Peyer's patch (tissue), 4 donors: ENCODE data around the genes ODF3L2 and PALM.

DNA sequence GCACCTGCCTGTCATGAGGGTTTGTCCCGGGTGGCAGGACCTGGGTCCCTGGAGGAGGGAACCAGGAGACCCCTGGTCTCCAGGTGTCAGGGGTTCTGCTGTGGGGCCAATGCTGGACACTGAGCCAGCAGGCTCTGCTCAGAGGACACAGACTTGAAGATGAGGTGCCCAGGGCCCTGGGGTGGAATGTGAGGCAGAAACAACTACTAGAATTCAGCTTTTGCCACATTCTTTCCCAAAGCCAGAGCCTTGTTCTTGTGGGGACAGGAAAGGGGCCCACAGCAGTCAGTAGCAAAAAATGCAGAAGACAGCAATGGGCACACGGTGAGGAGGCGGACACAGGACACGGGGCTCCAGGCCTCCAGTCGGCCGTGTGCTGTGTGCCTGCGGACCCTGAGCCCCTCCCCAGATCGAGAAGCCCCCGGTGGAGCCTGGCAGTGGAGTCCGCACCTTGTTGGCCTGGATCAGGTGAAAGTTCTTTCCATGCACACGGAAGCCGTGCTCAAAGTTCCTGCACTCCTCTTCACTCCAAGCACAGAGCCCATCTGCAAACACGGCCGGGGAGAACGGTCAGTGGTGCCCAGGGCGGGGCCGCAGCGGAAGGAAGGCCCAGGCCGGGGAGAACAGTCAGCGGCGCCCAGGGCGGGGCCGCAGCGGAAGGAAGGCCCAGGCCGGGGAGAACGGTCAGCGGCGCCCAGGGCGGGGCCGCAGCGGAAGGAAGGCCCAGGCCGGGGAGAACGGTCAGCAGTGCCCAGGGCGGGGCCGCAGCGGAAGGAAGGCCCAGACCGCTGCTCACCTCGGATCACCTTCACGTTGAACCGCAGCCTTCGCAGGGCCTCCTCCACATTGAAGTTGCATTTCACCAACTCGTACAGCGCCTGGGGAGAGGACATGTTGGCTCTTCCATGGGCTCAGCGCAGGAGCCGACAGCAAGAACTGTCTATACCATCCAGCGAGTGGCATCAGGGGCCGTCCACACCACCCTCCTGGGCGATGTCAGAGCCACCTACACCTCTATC lies 20.5 kb upstream of the PLPP2 start:
- PRO-cap: unidirectional peak, minus-strand start at position 547 of the sequence
- RAMPAGE, long total RNA, 4 experiments: no peak in any of the 4 experiments

- PRO-cap: no peak
- RAMPAGE, long total RNA, 4 experiments: no peak in any of the 4 experiments
Observed at GRCh38 chr19:374290-374576, 1.6 kb downstream of the THEG start.

DNA sequence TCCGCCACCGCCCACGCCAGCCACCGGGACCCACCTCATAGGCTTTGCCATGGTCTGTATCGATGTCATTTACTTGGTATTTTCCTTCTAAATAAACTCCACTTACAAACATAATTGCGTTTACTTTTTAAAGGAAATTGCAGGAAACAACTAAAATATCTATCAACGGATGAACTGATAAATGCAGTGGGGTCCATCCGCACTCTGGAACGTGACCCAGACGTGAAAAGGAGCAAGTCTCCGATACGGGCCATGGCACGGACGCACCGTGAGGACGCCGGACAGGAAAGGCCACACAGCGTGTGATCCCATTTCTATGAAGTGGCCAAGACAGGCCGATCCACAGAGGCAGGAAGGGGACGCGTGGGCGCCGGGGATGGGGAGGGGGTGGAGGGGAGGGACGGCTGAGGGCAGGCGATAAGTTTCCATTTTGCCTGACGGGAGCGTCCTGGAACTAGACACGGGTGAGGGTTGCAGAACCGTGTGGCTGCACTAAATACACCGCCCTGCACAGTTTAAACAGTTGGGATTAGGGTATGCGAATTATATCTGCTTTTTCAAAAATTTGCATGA lies 13.8 kb downstream of the SHC2 start:
- PRO-cap: no peak
- RAMPAGE, long total RNA, 4 experiments: no peak in any of the 4 experiments

DNA sequence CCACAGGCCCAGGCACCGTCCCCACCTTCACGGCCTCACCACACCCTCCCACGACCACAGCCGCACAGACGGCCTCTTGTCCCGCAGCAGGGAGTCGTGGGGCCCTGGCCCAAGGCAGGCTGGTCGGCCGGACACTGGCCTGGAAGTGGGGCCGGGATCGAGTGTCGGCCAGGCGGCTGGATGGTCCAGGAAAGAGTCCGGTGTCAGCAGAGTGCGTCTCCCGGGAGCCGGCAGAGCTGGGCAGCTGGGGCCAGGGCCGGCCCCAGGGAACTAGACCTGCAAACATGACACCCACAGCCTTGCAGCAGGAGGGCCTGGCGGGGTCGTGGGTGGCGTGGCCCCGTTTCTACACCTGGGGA lies at the start of gene ODF3L2:
ODF3L2 (minus strand) TSS at position 163 of the 359 bp plus-strand sequence.
- PRO-cap: no peak
- RAMPAGE, long total RNA, 4 experiments: no peak in any of the 4 experiments

DNA sequence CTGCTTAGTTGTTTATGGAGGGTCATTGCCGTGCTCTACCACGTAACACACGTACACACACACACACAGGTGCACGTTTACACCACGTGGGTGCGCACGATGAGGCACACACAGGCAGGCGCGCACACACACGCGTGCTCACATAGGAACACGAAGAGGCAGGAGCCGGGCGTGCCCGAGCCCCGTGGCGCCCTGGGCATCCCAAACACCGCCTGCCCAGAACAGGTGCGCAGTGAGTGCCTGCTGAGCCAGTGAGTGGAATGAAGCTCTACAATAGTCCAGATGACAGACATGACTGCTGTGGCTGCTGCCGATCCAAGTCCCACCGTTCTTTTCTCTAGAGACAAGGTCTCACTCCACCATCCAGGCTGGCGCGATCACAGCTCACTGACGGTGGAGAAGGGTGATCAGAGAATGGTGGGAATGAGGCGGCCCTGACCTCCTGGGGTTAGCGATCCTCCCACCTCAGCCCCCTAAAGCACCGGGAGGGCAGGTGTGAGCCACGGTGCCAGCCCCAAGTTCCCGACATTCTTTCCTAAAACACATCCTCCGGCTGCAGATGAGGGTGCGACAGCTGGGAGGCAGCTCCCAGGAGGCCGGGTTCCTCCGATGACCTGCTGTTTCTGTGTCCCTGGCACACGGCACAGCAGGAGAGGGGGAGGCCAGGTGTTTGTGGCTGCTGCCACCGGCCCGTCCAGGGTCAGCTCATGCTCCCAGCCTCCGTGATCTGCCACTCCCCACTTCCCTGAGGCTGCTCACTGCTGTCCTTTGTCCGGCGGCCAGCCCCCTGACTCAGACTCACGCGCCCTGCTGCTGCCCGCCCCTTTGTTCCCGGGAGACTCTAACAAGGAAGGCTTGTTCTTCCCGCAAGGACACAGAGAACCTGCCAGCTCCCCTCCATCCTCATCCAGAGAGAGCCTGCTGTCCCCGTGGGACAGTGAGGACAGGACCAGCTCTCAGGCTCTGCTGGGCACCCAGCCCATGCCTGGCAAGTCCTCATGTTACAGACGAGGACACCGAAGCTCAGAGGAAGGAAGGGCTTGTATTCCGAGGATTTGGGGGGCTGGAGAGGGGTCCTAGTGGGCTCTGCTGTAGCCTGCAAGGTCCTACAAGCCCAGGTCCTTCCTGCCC lies 10.7 kb upstream of the ODF3L2 start:
- PRO-cap: bidirectional peak, plus-strand start at position 828 of the sequence, minus-strand start at position 729 of the sequence
- RAMPAGE, long total RNA, 4 experiments: no peak in any of the 4 experiments

DNA sequence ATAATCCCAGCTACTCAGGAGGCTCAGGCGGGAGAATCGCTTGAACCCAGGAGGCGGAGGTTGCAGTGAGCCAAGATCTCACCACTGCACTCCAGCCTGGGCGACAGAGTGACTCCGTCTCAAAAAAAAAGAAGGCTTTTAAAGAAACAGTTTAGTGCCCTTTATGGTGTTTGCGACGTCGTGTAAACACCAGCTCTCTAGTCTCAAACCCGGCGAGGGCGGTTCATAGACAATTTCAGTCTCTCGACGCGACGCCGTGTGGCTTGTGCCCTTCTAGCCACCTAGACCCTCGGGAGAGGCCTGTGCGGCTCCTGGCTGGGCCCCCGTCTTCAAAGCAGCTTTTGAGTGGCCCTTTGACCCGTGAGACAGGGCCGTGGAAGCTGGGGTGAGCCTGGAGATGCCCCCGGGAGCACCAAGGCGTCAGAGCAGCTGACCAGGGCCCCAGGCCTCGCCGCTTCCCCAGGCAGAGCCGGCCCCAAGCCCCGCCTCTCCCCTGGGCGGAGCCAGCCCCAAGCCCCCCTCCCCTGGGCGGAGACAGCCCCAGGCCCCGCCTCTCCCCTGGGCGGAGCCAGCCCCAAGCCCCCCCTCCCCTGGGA lies 5.0 kb upstream of the MADCAM1 start:
- PRO-cap: unidirectional peak, minus-strand start at position 463 of the sequence
- RAMPAGE, long total RNA, 4 experiments: no peak in any of the 4 experiments

DNA sequence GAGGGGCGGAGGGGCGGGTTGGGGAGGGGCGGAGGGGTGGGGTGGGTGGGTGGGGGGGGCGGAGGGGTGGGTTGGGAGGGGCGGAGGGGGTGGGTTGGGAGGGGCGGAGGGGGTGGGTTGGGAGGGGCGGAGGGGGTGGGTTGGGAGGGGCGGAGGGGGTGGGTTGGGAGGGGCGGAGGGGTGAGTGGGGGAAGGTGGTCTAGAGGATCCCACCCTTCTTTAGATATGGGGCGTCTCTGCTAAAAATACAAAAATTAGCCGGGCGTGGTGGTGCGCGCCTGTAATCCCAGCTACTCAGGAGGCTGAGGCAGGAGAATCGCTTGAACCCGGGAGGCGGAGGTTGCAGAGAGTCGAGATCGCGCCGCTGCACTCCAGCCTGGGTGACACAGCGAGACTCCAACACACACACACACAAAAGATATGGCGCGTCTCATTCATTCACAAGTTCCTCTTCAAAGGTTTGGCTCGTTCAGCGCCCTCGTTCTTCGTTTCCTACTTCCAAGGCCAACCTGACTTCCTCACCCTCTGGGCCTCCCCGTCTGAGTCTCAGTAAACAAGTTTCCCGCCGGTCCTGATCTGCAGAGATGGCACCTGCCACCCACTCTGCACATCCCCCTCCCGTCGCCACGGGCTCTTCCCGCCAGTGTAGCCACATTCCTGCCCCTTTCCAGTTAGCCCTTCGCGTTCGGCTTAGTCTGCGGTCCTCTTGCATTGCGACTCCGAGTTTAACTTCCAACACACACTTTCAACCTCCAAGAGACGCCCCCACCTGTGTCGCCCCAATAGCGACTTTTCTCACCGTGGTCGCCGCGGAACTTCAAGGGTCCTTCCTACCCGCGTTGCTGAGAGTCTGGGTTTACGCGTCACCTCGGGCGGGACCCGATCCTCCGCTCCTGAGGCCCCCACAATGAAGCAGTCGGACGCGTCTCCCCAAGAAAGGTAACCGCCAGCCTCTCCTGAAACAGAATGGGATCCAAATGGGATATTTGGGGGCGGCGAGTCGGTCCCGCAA lies 1.4 kb upstream of the BSG start:
- PRO-cap: no peak
- RAMPAGE, long total RNA, 4 experiments: no peak in any of the 4 experiments

DNA sequence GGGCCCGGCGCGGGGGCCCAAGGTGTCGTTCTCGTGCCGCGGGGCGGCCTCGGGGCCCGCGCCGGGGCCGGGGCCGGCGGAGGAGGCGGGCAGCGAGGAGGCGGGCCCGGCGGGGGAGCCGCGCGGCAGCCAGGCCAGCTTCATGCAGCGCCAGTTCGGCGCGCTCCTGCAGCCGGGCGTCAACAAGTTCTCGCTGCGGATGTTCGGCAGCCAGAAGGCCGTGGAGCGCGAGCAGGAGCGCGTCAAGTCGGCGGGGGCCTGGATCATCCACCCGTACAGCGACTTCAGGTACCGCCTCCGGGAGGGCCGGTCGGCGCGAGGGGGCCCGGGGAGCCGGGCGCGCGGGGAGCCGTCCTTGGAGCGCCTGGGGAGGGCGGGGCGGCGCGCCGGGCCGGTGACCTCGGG lies 611 bp downstream of the HCN2 start:
- PRO-cap: no peak
- RAMPAGE, long total RNA, 4 experiments: no peak in any of the 4 experiments

- PRO-cap: no peak
- RAMPAGE, long total RNA, 4 experiments: no peak in any of the 4 experiments
Observed at GRCh38 chr19:646824-647103, 7.1 kb downstream of the FGF22 start.

DNA sequence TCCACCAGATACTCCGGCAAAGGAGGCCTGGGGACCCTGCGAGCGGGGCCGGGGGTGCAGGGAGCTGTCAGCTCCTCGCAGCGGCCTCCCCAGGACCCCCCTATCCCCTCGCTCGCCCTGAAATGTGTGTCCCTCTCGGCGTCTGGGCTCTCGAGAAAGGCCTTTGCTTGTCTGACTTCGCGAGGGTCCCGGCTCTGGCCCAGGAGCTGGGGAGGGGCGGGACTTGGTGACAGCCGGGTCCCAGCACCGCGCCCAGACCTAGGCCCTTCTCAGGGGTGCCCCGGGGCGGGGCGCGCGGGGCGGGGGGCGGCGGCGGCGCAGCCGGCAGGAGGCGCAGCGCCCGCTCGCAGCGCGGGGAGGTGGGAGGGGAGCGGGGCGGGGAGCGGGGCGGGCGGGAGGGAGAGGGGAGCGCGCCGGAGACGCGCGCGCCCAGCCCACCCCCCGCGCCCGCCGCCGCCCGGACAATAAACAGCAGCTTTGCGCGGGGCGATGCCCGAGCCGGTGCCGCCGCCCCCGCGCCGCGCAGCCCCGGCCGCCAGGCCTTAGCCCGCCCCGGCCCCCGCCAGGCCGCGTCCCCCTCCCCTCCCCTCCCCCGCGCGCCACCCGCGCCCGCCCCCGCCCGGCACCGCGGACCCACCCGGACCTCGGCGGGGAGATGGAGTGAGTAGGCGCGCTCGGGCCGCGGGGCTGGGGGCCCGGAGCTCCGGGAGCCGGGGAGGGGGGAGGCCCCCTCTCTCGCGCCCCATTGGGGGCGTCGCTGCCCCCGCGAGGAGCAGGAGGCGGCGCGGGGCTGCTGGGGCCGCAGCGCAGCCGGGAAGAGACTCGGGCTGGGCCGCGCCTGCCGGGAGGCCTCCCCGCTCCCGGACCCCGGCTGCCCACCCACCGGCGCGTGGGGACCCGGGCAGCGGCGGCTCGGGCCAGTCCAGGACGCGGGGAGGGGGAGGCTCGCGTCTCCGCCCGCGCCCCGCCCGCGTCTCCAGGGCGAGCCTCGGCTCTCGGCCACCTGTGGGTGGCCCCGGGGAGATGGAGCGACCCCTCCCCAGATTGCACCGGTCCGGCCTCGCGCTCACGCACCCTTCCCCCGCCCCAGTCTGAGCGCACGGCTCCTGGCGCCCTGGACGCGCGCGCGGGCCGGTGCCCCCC lies at the start of gene PALM:
PALM (plus strand) TSS at position 444 of the 1,143 bp plus-strand sequence.
- PRO-cap: bidirectional peak, plus-strand start at position 474 of the sequence, minus-strand start at position 277 of the sequence; unidirectional peak, plus-strand start at position 640 of the sequence
- RAMPAGE, long total RNA, 4 experiments: no peak in any of the 4 experiments

DNA sequence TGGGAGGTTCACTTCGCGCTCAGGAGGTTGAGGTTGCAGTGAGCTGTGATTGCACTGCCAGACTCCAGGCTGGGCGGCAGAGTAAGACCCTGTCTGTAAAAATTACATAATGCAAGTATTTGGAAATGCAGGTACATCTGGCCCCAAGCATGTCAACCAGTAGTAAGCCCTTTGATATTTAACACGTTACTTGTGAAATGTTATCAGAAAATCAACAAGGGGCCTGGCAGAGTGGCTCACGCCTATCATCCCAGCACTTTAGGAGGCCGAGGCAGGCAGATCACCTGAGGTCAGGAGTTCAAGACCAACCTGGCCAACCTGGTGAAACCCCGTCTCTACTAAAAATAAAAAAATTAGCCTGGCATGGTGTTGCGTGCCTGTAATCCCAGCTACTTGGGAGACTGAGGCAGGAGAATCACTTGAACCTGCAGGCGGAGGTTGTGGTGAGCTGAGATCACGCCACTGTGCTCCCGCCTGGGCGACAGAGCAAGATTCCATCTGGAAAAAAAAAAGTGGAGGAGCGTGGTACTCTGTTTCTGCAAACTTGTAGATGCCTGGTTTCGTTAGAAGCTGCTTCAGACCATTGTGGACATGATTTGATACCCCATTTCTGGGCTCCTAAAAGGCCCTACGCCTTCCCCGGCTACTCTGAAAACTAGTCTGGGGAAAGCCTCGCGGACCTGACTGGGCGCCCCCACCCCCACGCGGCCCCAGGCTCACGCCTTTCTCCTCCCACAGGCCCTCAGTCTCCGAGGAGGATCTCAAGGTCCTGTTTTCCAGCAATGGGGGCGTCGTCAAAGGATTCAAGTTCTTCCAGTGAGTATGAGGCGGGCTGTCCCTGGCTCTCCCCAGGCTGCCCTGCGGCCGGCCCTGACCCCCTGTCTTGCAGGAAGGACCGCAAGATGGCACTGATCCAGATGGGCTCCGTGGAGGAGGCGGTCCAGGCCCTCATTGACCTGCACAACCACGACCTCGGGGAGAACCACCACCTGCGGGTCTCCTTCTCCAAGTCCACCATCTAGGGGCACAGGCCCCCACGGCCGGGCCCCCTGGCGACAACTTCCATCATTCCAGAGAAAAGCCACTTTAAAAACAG lies 11.6 kb downstream of the PLPPR3 start:
- PRO-cap: no peak
- RAMPAGE, long total RNA, 4 experiments: no peak in any of the 4 experiments

DNA sequence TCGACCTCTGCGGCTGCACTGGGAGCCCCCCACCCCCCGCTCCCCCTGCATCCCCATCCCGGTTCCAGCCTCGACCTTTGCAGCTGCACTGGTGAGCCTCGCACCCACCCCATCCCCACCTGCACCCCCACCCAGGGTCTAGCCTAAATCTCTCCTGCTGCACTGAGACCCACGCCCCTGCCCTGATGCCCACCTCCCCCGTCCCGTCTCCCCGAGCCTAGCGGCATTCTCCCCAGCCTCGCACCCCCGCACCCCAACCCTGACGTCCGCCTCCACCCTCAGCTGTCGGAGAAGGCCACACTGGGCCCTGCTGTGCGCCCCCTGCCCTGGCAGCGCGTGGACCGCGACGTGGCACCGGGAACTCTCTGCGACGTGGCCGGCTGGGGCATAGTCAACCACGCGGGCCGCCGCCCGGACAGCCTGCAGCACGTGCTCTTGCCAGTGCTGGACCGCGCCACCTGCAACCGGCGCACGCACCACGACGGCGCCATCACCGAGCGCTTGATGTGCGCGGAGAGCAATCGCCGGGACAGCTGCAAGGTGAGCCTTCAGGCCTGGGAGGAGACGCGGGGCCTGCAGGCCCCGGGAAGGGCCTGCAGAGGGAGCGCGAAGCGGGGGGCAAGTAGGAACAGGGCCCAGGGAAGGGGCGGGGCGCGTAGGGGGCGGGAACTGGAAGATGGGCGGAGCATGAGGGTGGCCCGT lies 2.1 kb downstream of the CFD start:
- PRO-cap: no peak
- RAMPAGE, long total RNA, 4 experiments: start-site peak on the plus strand in 1 of 4 experiments, centred at position 417 of the sequence, 28 reads per replicate

DNA sequence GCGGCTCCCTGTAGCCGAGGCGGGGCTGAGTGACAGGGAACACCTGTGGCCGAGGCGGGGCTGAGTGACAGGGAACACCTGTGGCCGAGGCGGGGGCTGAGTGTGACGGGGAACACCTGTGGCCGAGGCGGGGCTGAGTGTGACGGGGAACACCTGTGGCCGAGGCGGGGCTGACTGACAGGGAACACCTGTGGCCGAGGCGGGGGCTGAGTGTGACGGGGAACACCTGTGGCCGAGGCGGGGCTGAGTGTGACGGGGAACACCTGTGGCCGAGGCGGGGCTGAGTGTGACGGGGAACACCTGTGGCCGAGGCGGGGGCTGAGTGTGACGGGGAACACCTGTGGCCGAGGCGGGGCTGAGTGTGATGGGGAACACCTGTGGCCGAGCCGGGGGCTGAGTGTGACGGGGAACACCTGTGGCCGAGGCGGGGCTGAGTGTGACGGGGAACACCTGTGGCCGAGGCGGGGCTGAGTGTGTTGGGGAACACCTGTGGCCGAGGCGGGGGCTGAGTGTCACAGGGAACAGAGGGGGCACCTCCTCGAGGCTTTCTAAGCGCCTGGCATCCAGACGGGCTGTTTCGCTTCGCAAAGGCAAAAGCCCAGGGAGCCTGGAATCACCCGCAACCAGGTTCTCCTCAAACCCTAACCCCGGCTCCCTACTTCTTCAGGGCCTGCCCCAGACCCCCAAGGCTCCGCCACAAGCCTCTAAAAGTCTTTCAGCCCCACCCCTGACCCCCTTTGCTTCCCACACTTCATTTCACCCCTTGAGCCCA lies 1.2 kb downstream of the MED16 start:
- PRO-cap: unidirectional peak, plus-strand start at position 46 of the sequence; unidirectional peak, plus-strand start at position 347 of the sequence; unidirectional peak, plus-strand start at position 512 of the sequence
- RAMPAGE, long total RNA, 4 experiments: no peak in any of the 4 experiments

DNA sequence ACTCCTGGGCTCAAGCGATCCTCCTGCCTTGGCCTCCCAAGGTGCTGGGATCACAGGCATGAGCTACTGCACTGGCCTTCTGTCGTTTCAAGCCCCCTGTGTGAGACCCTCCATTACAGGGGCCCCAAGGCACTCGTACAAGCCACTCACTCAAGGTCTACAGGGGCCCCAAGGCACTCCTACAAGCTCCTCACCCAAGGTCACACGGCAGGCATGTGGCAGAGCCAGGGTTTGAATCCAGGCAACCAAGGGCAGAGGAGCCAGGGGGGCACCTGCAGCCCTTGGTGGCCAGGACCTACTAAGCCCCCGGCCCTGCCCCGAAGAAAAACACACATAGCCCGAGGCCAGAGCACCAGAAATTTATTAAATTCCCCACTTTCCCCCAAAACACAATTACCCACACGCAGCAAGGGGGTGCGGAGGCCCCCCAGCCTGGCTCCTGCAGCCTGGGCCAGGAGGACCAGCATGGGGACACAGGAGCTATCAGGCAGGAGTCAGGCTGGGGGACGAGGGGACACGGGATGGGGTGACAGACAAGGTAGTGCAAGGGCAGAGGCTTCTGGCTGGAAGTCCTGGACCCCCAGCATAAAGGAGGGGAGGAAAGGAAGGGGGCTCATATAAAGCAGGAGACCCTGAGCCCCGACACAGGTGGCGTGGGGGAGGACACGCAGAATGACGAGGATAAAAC lies 3.3 kb upstream of the MED16 start:
- PRO-cap: no peak
- RAMPAGE, long total RNA, 4 experiments: no peak in any of the 4 experiments

GRCh38 chr19:926396-927565 lies 946 bp downstream of the ARID3A start:
- PRO-cap: unidirectional peak, minus-strand start at chr19:926822; unidirectional peak, minus-strand start at chr19:926923
- RAMPAGE, long total RNA, 4 experiments: no peak in any of the 4 experiments

DNA sequence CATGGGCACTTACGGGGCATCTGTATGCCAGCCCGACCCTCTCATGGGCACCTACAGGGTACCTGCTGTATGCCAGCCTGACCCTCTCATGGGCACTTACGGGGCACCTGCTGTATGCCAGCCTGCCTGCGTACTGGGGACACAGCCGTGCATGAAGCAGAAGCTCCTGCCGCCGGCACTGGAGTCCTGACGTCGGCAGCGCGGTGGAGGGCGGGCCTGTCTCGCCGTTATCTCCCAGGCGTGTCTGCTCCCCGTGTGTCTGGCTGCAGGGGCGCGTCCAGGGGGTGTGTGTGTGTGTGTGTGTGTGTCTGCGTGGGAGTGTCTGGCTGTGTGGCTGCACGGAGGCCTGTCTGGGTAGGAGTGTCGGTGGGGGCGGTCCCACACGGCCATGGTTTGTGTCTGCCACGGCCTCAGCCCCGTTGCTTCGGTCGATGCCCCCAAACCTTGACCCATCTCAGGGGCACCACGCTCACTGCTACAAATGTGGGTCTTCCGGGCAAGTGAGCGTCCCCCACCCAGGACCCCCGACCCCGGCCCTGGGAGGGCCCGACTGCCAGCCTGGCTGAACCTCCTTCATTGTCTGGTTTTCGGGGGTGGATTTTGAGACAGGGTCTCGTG lies 18.3 kb downstream of the ARID3A start:
- PRO-cap: bidirectional peak, plus-strand start at position 357 of the sequence, minus-strand start at position 180 of the sequence
- RAMPAGE, long total RNA, 4 experiments: no peak in any of the 4 experiments

DNA sequence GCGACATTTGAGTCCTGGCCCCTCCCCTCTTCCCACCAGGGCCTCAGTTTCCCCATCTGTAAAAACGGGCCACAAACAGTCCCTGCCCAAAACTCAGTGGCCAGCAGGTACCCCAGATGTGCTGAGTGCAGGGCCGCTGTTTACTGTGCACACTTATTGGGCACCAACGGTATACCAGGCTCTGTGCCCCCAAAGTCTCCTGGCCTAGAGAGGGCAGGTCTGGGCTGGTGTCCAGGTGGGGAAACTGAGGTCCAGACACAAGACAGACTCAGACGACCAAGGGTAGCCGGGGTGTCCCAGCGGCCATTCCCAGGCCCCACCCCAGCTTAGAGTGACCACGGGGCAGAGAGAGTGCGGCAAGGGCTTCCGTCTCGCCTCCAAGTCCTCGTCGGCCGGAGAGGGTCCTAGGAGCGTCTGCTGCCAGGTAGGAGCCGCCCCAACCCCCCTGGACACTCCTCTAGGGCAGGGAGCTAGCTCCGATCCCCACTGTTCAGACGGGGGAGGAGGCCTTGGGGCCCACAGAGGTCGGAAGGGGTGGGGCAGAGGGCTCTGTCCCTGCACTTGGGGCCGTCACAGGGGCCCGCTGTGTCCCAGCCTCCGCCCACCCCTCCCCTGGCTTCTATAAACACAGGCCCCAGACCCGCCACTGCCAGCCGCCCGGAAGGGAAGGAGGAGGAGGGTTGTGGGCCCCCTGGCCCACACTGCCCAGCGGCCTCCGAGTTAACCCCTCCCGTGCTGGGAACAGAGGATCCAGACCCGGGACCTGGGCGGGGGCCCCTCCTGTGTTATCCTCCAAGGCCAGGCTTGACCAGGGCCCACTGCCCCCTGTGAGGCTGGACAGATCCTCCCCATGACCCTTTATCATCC lies 23.3 kb upstream of the WDR18 start:
- PRO-cap: no peak
- RAMPAGE, long total RNA, 4 experiments: no peak in any of the 4 experiments

- PRO-cap: no peak
- RAMPAGE, long total RNA, 4 experiments: no peak in any of the 4 experiments
Observed at GRCh38 chr19:974893-975818, 9.0 kb upstream of the WDR18 start.

- PRO-cap: no peak
- RAMPAGE, long total RNA, 4 experiments: no peak in any of the 4 experiments
Observed at GRCh38 chr19:980406-980945, 3.7 kb upstream of the WDR18 start.

DNA sequence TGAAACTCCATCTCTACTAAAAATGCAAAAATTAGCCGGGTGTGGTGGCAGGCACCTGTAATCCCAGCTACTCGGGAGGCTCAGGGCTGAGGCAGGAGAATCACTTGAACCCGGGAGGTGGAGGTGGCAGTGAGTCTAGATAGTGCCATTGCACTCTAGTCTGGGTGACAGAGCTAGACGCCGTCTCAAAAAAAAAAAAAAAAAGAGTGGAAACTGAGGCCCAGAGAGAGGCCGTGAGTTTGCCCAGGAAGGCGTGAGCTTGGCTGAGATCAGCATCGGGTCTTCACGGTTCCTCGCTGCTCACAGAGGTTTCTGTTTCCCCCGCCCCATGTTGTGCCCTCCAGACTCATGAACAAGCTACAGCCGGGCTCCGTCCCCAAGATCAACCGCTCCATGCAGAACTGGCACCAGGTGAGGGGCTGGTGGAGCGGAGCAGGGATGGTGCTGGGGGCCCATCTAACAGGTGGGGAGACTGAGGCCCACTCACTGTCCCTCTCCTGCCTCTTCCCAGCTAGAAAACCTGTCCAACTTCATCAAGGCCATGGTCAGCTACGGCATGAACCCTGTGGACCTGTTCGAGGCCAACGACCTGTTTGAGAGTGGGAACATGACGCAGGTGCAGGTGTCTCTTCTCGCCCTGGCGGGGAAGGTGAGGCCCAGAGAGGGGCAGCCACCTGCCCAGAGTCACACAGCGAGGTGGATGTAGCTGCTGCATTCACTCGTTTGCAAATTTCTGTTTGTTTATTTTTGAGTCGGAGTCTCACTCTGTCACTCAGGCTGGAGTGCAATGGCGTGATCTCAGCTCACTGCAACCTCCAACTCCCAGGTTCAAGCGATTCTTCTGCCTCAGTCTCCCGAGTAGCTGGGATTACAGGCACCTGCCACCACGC lies 5.9 kb downstream of the CNN2 start:
- PRO-cap: no peak
- RAMPAGE, long total RNA, 4 experiments: no peak in any of the 4 experiments